Gastrocnemius medialis (tissue), 3 donors: Measurements from ENCODE around the gene OSER1.

DNA sequence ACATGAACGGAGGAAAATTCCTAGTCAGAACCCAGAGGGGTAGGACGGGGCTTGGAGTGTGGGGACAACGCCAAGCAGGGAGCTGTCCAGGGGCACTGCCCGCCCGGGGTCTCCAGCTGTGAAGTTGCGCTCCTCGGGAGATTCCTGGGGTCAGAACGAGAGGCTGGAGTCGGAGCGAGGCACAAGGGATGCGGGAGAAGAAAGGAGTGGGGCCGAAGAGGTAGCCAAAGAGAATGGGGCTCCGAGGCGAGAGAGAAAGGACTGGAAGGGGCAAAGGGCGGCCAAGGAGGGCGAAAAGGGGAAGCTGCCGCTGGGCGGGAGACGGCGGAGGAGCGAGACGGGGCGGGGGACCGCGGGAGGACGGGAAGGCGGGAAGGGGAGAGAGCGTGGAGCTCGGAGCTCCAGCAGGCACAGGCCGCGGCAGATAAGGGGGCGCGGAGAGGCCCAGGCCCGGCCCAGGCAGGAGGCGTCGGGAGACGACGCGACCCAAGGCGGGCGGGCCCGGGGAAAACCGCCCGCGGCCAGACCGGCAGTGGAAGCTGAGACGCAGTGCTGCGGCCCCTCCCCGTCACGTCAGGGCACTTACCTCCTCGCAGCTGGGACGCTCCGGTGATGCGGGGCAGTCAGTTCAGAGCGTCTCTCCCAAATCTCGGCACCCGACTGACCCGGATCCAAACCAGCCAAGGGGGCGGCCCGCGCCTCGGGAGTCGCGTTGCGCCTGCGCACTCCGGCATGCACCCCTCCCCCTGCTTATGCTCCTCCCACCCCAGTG, at the start of gene OSER1:
TSS of gene OSER1 (minus strand) at position 662 of the 772 bp plus-strand sequence.
- PRO-cap, result unidirectional peak, minus-strand start at position 426 of the sequence; bidirectional peak, plus-strand start outside the sequence, minus-strand start at position 654 of the sequence
- RAMPAGE, long total RNA, 3 experiments, result start-site peak on the minus strand in 3 of 3 experiments, centred at positions 641 to 653 of the sequence, 828 to 1,764 reads per replicate

GRCh38 chr20:44370488-44371300, 15.2 kb downstream of the HNF4A start:
- PRO-cap, result no peak
- RAMPAGE, long total RNA, 3 experiments, result no peak in any of the 3 experiments

- PRO-cap, result no peak
- RAMPAGE, long total RNA, 3 experiments, result no peak in any of the 3 experiments
These were observed 40.1 kb downstream of the HNF4A start for GRCh38 chr20:44395453-44396166.

GRCh38 chr20:44445349-44446613, 29.9 kb upstream of the TTPAL start:
- PRO-cap, result no peak
- RAMPAGE, long total RNA, 3 experiments, result no peak in any of the 3 experiments

DNA sequence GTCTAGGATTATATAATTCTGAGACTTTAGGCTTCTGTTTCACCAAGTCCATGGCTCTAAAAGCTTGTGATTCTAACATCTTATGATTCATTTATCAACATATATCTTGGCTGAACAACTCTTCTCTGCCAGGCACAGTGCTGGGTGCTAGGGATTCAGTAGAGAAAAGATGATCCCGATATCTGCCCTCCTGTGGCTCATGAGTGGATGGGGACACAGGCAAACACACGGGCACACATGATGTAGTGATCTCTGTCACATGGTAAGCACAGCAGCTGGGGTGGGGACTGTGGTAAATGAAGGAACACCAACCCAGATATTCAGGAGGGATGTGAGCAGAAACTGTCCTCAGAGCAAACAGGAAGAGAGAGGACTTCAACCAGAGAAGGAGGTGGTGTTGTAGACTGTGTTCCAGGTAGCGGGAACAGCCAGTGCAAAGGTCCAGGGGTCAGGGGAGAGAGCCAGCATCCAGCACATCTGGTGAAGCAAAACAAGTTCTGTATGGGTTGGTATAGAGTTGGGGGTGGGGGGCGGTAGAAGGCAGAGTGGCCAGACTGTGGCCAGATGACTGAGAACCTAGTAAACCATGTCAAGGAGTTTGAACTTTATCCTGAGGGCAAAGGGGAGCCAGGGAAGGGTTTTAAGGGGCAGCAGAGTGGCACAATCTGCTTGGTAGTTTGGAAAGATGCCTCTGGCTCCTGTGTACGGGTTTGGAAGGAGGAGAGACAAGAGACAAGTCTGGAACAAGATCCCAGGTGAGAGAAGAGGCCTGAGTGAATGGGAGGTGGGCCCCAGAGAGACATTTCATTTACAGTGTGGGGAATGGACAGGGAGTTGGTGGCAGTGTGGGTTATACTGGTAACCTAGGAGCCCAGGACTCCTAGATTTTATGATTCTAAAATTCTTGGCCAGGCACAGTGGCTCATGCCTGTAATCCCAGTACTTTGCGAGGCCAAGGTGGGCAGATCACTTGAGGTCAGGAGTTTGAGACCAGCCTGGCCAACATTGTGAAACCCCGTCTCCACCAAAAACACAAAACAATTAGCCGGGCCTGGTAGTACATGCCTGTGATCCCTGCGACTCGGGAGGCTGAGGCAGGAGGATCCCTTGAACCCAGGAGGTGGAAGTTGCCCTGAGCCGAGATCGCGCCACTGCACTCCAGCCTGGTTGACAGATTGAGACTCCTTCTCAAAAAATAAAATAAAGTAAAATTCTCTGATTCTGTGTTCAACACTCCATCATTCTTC, 27.7 kb upstream of the TTPAL start:
- PRO-cap, result no peak
- RAMPAGE, long total RNA, 3 experiments, result no peak in any of the 3 experiments

GRCh38 chr20:44598408-44598895, 16.1 kb downstream of the PKIG start:
- PRO-cap, result no peak
- RAMPAGE, long total RNA, 3 experiments, result no peak in any of the 3 experiments

DNA sequence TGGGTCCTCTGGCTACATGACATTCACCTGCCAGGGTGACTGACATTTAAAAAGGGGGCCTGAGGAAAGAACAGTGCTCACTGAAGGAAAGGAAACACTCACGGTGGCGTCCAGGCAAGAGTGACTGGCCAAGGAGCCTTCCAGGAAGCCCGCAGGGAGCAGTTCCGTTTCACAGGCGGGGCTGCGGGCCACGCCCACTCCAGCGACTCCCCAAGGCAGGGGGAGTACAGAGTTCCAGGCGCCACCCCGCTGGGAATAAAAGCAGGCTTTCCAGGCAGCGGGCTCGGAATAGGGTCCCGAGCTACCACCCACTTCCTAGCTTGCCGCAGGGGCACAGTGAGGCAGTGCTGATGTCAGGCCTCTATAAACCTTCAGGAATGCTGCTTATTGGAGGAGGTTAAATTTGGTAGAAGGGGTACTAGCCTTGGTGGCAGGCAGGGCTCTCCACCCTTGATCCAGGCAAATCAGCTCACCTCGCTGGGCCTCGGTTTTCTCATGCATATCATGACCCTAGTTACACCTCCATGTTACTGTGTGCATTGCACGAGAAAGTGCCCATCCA, 34.3 kb downstream of the PKIG start:
- PRO-cap, result no peak
- RAMPAGE, long total RNA, 3 experiments, result no peak in any of the 3 experiments

DNA sequence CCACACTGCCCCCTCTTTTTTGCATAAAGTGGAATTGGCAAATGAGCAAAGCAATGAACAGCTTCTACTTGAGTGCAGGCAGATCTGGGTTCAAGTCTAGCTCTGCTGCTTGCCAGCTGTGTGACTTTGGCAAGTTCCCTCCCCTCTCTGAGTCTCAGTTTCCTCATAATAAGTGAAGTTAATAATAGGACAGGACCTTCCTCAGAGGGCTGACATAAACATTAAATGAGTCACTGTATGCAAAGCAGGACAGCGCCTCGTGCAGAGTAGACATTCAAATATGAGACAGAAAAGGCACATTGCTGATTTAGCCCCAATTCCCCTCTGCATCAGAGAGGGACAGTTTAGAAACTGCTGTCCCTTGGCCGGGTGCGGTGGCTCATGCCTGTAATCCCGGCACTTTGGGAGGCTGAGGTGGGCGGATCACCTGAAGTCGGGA, 4.7 kb downstream of the ADA start:
- PRO-cap, result no peak
- RAMPAGE, long total RNA, 3 experiments, result no peak in any of the 3 experiments

GRCh38 chr20:44908914-44909238, 984 bp upstream of the PABPC1L start:
- PRO-cap, result no peak
- RAMPAGE, long total RNA, 3 experiments, result no peak in any of the 3 experiments

DNA sequence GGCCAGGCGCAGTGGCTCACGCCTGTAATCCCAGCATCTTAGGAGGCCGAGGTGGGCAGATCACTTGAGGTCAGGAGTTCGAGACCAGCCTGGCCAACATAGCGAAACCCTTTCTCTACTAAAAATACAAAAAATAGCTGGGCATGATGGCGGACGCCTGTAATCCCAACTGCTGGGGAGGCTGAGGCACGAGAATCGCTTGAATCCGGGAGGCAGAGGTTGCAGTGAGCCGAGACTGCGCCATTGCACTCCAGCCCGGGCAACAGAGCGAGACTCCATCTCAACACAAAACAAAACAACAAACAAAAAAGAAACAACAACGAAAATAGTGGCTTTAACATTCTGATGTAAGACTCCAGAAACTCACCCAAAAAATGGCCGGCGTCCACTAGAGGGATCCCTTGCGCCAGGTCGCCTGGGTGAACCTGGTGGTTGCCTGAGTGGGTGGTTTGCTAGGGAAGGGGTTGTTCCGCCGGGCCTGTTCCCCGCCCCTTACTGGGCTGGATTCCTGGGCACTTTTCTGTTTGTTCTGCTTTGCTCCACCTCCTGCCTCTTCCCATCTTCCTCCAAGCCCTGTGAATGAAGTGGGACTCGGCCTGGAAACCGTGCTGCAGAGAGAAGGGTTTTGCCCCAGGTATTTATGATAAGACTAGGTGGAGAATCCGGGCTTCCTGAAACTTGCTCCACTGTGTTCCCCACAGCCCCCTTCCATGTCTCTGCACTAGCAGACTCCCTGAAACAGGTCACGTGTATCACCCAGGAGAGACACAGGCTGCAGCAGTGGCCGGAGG, 1.5 kb downstream of the PABPC1L start:
- PRO-cap, result no peak
- RAMPAGE, long total RNA, 3 experiments, result no peak in any of the 3 experiments

GRCh38 chr20:44983432-44983662, 17.0 kb downstream of the STK4 start:
- PRO-cap, result no peak
- RAMPAGE, long total RNA, 3 experiments, result no peak in any of the 3 experiments

GRCh38 chr20:45026083-45026641, 59.9 kb downstream of the STK4 start:
- PRO-cap, result no peak
- RAMPAGE, long total RNA, 3 experiments, result no peak in any of the 3 experiments

DNA sequence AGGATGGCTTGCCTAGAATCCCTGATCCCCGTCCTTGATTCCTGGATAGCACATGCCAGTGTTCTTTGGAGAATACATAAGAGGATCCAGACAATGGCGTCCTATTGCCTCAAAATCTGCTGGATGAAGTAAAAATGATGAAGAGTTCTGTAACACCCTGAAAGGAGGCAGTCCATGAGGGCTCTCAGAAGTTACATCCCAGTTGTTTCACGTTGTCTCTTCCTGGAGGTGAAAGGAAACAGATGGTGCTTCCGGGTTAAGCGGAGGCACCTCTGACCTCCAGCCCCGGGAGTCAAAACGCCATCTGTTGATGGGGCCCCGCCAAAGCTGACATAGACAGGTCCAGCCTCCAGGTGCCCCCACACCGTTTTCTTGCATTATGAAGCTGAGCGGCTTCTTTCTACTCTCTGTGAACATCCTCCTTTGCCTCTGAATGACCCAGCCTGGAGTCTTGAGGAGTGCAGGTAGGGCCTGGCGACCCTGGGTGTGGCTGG, 9.4 kb downstream of the SEMG2 start:
- PRO-cap, result no peak
- RAMPAGE, long total RNA, 3 experiments, result no peak in any of the 3 experiments

- PRO-cap, result bidirectional peak, plus-strand start at chr20:45345831, minus-strand start at chr20:45345798
- RAMPAGE, long total RNA, 3 experiments, result no peak in any of the 3 experiments
These were observed 2.9 kb downstream of the SDC4 start for GRCh38 chr20:45345024-45346016.

DNA sequence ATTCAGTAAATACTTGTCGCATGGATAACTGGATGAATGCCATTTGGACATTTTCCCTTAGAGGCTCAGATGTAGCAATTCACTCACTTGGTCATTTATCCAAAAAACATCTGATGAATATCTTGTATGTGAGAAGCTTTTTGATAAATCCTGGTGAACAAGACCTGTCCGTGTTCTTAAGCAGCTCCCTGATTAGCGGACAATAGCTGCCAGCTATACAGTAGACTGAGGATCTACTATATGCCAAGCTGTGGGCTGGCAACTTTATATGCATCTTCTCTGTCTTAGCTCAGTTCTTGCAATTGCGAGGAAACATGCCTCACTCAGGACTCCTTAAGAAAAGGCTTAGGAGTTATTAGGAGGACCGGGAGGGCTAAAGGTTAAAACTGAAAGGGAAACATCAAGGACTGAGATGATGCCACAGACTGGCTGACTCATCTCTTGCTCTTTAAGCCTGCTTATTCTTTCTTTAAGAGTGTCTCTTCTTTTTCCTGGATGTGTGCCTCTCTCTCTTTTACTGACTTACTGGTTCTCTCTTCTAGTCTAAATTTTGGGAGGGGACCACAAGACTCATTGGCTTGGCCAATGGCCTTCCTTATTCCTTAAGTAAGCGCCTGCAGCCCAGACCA, 6.9 kb upstream of the SDC4 start:
- PRO-cap, result no peak
- RAMPAGE, long total RNA, 3 experiments, result no peak in any of the 3 experiments

GRCh38 chr20:45358891-45359771, 3.8 kb upstream of the SYS1 start:
- PRO-cap, result bidirectional peak, plus-strand start at chr20:45359199, minus-strand start at chr20:45359082
- RAMPAGE, long total RNA, 3 experiments, result no peak in any of the 3 experiments

DNA sequence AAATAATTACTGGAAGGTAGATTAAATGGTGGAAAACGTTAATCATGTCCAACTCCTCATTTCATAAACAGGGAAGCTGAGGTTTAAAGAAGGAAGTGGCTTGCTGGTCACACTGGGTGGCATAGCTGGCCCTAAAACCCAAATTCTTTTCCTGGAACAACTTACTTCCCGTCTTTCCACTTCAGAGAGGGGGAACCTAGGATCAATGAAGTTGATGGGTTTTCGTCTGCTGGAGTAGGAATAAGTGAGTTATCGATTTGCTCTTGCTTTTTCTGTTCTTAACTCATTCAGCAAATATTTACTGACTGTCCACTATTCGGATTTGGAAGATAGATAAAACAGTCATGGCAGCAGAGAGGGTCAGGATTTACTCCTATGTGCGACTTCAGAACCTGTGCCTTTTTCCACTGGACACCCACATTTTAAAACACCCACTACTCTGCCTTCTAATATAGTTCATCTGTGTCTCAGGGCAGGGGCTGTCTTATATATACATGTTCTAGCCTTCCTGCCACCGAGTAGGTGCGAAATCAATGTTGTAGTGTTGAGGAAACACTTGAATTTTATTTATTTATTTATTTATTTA, 1.1 kb upstream of the SYS1 start:
- PRO-cap, result no peak
- RAMPAGE, long total RNA, 3 experiments, result no peak in any of the 3 experiments

DNA sequence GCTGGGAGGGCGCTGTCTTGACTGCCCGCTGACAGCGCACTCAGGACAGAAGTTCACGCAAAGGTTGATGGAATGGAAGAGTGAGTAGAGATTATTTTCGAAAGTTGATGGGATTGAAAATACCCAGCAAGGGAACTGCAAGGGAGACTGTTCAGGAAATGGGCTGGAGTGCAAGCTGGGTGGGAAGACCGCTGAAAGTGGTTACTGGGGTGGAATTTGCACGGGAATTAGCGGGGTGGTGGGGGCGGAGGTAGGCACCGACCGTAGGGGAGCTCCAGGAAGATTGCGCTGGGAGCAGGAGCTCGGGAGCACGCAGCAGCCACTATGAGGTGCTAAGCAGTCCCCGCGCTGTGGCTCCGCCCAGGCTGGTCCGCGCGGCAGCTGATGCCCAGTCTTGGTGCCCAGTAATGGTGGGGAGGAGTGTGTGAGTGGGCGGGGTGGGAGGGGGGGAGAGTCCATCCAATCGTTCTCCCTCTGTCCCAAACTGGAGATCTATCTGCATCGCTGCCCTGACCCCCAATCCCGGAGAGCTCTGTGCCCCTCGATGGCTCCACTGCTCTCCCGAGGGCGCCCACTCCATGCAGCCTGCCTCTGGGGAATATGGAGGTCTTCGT, 5.5 kb downstream of the TP53TG5 start:
- PRO-cap, result no peak
- RAMPAGE, long total RNA, 3 experiments, result no peak in any of the 3 experiments

- PRO-cap, result no peak
- RAMPAGE, long total RNA, 3 experiments, result no peak in any of the 3 experiments
These were observed 622 bp upstream of the DBNDD2 start for GRCh38 chr20:45407609-45407725.

DNA sequence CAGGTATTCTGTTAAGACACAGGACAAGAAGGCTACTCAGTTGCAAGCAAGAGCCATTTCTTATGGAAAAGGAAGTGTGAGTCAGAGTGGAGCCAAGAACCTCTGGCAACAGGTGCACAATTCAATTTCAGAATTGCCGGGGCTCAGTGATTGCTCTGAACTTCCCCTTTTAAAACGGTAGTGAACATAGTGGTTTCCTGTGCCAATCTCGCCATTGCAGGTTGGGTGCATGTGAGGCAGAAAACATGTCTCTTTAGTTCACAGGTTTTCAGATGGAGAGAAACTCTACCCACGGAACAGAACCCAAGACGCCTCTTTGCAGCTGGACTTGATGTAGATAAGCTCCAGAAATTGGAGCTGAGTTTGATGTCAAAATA, 16.4 kb downstream of the PIGT start:
- PRO-cap, result no peak
- RAMPAGE, long total RNA, 3 experiments, result no peak in any of the 3 experiments